Measurements from ENCODE around the genes PGAM1 and ENTPD7.

- PRO-cap = no peak
Measured at GRCh38 chr10:97016846-97017064, 169.0 kb downstream of the SLIT1 start.

DNA sequence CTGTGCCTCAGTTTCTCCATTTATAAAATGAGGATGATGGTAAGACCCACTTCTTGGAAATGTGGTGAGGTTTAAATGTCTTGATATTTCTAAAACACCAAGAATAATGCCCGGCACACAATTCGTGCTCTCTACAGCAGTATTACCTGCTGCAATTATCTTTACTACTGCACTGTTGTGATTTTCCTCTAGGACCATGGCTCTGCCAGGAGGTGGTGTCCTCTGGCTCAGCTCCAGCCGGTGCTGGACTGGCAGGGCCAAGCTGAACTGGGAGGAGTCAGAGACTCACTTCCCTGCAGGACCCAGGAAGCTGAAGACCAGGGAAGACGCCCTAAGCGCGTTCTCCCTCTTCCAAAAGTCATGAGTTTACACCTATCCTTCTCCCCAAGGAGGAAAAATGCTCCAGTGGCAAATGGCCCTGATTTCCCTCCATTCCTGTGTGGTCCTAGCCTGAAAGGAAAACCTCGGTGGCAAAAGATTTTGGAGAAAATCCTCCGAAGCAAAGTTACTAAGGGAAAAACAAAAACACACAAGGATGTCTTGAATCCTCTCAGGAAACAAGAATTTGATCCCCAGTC lies 15.4 kb downstream of the SLIT1 start:
- PRO-cap = no peak

- PRO-cap = no peak
Measured at GRCh38 chr10:97256380-97256803, 36.0 kb downstream of the ARHGAP19 start.

DNA sequence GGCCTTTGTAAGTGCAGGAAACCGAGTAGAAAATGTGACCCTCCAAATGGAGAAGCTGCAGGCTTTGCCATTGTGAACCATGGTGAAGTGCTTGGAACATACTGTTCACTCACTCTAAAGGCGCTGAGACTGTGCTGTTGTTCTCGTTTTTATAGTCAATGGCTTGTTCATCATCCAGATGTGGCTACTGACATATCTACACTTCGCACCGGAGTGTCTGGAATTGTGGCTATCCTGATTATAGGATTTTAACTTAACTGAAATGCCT lies 2.4 kb downstream of the FRAT1 start:
- PRO-cap = unidirectional peak, minus-strand start at position 125 of the sequence

- PRO-cap = unidirectional peak, plus-strand start at chr10:97400159; unidirectional peak, plus-strand start at chr10:97400221
Measured at GRCh38 chr10:97399978-97400633, 1.0 kb downstream of the RRP12 start.

DNA sequence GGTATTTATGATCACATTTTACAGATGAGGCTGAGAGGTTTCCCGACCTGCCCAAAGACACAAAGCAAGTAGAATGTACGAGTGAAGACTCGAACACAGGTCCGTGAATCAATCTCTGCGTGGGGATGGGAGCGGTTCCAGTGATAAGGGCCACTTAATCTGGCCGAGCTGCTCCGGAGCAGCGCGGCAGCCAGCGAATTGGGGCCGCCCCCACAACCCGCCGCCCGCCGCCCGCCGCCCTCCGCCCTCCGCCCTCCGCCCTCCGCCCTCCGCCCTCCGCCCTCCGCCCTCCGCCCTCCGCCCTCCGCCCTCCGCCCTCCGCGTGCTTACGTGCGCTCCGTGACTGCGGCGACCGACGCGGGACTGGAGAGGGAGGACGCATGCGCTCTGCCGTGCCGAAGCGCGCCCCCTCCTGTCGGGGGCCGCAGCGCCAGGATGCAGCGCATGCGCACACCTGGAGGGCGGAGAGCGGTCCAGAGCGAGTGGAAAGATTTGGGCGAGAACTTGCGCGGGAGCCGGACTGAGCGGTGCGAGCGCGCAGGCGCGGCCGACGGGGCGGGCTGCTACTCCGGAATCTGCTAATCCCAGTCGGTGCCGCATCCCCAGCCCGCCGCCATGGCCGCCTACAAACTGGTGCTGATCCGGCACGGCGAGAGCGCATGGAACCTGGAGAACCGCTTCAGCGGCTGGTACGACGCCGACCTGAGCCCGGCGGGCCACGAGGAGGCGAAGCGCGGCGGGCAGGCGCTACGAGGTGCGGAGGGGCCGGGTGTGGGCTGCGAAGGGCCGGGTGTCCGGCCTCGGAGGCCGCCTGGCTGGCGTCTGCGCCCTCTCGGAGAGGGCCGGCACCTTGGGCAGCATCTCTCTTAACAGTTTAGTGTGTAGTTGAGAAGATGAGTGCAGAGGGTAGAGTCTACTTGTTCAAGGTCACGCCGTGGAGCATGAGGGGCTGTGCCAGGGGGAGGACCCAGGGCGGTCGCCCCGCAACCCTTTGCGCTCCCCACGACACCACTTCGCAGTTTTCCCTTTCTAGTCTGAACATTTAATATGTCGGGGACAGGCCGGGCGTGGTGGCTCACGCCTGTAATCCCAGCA lies at the start of gene PGAM1:
Gene PGAM1, plus strand, starts transcription at position 499 of the 1,095 bp plus-strand sequence.
- PRO-cap = bidirectional peak, plus-strand start at position 499 of the sequence, minus-strand start at position 365 of the sequence

- PRO-cap = unidirectional peak, minus-strand start at chr10:97428842
Measured at GRCh38 chr10:97428289-97429157, 2.5 kb downstream of the PGAM1 start.

GRCh38 chr10:97451452-97452362 lies 5.7 kb downstream of the ZDHHC16 start:
- PRO-cap = no peak

DNA sequence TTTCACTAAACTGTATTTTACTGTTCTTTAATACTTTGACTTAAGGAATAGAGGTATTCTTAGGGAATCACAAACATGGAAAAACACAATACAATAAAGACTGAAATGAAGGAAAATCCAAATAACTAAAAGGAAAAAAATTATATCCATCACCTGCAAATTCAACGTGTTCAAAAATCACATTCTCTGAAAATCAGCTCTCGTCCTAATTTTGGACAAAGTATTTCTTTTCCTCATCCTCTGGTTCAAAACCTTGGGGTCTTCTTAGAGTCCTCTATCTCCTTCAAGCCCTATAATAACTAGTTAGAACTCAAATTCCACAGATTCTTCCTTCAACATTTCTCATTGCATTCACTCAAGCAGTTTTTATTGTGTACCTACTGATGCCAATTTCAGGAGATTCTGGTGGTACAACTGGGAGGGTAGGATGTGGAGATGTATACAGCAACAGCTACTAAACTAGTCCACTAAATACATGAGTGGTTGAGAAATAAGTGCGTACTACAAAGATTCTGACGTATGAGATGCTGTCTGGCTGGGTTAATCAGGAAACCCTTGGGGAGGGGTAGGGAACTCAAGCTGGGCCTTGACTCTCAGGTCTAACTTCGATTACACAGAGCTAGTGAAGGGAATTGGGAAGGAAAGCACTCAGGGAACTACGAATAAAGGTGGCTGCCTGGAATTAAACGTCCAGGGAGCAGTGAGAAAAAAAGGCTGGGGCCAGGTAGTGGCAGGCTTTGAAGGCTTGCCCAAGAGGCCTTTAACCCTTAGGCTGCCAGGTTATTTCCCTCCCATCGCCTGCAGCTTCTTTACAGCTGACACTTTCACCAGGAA lies 3.5 kb downstream of the MMS19 start:
- PRO-cap = no peak

GRCh38 chr10:97542947-97543499 lies 29.6 kb upstream of the ANKRD2 start:
- PRO-cap = no peak

GRCh38 chr10:97601778-97602439 lies 12.4 kb downstream of the C10orf62 start:
- PRO-cap = no peak

GRCh38 chr10:97682520-97683194 lies 4.4 kb downstream of the AVPI1 start:
- PRO-cap = no peak

DNA sequence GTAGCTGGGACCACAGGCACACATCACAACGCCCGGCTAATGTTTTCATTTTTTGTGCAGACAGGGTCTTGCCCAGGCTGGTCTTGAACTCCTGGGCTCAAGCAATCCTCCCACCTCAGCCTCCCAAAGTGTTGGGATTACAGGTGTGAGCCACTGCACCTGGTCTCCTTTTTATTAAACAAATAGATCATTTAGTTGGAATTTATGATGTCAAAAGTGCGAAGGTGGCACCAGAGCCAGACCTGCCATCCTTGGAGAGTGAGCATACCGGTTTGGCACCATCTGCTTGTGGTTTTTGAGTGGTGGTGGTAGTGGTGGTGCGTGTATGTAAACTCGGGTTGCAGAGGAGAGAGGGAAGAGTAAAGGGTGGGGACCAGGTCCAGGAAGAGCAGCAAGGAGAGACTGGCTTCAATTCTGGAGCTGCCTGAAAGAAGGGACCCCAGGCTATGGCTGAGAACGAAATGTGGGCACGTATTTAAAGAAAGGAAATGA lies 658 bp upstream of the GOLGA7B start:
- PRO-cap = no peak

DNA sequence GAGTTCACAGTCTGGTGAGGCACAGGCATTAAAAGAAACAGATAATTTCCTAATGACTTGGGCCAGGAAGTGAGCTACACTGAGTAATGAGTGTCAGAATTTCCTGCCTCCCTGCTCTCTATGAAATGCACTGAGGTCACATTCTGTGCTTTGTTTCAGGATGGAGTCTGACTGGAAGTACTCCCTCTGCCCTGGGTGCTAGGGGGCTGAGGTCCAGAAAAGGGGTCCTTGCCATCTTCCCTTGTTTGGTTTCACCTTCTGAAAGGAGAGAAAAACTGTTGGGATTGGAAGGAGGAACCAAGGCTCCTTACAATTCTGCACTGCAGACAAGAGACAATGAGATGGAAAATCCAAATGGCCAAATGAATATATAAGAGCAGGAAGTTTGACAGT lies 48.8 kb upstream of the LOXL4 start:
- PRO-cap = no peak

- PRO-cap = unidirectional peak, plus-strand start at chr10:98446145; unidirectional peak, plus-strand start at chr10:98446281; unidirectional peak, plus-strand start at chr10:98446351
Measured at GRCh38 chr10:98445857-98446408, 802 bp downstream of the HPS1 start.

DNA sequence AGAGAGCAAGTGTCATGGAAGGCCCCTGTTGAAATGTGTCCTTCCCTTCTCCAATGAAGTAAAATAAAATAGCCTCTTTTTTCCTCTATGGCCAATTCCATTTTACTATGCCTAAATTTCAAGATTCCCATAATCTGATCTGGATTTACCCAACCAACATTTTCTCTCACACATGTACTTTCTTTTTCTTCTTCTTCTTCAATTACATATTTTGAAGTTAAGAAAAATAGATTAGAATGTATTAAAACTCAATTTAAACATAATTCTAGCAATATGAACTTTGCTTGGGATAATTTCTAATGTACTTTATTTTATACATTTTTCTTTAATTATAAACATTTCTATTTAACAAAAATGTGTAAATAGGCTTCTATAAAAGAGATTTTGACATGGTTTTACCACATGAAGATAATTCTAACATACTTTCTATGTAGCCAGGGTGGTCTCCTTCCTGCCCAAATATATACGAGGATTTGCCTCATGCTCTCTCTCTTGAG lies 9.9 kb downstream of the HPSE2 start:
- PRO-cap = no peak

- PRO-cap = no peak
Measured at GRCh38 chr10:99466740-99467508, 36.5 kb upstream of the GOT1 start.

- PRO-cap = no peak
Measured at GRCh38 chr10:99530416-99530667, 2.4 kb upstream of the NKX2-3 start.

DNA sequence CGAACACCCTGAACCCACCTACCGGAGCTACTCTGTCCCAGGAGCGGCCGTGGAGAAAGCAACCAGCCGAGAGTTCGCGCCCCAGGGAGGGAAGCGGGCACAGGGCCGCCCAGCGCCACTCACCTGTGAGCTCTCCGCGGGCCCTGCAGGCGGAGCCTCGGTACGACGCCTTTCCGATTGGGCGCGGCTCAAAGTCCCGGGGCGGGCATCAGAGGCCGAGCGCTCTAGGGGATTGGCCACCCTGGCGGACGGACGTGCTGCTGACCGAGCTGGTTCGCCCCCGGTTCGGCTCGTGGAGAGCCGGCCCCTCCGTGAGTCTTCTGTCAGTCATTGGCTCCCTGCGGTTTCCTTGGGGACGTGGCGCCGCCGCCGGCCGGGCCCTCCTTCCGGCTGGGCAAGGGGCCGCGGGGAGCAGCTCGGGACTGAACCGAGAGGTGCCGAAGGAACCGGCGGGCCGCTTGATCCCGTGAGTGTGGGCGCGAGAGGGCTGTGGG lies at the start of gene ENTPD7:
Gene ENTPD7, plus strand, starts transcription at position 387 of the 494 bp plus-strand sequence.
- PRO-cap = bidirectional peak, plus-strand start at position 218 of the sequence, minus-strand start at position 125 of the sequence

DNA sequence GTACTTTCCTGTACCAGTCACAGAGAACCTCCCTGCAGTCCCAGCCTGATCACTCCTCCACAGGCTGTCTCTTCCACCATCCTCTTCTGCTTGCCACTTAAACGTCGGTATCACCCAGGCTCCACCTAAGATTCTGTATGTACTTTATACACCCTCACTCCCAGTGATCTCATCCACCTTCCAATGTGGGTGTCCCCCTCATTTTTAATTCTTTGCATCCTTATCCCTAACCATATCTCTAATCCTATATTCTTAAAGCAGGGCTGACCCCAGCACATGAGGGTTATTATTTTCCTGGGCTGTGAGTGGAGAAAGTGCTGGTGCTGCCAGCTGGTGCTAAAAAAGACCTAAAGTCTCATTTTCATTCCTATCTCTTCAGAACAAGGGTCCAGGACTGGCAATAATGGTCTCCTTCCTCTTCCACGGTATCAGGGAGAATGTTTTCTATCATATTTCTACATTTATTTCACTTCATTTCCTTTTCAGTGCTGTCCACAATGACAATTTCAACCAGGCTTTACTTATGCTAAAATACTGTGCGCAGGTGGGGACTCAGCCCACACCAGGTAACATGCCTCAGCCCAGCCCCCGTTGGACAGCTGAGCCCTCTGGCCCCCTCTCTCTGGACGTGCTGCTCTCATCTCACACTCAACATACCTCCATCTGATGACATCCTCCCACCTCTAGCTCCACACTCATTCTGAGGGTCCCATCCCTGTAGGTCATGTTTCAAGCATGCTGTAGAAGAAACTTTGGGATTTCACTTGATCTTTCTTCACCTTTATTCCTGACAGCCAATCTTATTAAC lies 15.2 kb downstream of the COX15 start:
- PRO-cap = no peak

Measured in pulmonary lymph node (tissue), 1 donor.